Progenitor cell of endocrine pancreas (in vitro differentiated cells): ENCODE measurements around the gene KLHL1.

DNA sequence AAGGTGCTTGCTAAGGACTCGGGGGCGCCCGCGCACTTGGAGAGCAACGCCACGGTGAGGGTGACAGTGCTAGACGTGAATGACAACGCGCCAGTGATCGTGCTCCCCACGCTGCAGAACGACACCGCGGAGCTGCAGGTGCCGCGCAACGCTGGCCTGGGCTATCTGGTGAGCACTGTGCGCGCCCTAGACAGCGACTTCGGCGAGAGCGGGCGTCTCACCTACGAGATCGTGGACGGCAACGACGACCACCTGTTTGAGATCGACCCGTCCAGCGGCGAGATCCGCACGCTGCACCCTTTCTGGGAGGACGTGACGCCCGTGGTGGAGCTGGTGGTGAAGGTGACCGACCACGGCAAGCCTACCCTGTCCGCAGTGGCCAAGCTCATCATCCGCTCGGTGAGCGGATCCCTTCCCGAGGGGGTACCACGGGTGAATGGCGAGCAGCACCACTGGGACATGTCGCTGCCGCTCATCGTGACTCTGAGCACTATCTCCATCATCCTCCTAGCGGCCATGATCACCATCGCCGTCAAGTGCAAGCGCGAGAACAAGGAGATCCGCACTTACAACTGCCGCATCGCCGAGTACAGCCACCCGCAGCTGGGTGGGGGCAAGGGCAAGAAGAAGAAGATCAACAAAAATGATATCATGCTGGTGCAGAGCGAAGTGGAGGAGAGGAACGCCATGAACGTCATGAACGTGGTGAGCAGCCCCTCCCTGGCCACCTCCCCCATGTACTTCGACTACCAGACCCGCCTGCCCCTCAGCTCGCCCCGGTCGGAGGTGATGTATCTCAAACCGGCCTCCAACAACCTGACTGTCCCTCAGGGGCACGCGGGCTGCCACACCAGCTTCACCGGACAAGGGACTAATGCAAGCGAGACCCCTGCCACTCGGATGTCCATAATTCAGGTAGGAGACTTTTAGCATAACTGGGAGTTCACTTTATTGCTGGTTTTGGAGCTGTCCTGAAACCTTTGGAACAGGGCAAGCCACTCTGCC, 3.0 kb downstream of the PCDH17 start:
- PRO-cap = no peak

GRCh38 chr13:59497590-59498234, 666.0 kb downstream of the DIAPH3 start:
- PRO-cap = no peak

GRCh38 chr13:63731717-63732337, 14.7 kb upstream of the ENSG00000237378 start:
- PRO-cap = no peak

DNA sequence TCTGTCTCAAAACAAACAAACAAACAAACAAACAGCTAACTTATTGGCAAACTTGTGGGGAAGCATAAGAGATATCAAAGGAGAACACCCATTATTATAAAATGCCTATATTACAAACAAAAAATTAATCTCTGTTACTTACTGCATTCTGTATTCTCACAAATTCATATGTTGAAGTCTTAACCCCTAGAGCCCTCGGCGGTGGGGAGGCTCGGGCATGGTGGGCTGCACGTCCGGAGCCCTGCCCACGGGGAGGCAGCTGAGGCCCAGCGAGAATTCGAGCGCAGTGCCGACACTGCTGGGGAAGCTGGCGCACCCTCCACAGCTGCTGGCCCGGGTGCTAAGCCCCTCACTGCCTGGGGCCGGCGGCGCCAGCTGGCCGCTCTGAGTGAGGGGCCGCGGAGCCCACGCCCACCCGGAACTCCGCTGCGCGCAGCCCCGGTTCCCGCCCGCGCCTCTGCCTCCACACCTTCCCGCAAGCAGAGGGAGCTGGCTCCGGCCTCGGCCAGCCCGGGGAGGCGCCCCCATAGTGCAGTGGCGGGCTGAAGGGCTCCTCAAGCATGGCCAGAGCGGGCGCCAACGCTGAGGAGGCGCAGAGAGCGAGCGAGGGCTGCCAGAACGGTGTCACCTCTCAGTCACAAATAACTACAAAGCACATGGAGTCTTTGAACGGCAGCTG, 1316.8 kb upstream of the ENSG00000285566 start:
- PRO-cap = no peak

DNA sequence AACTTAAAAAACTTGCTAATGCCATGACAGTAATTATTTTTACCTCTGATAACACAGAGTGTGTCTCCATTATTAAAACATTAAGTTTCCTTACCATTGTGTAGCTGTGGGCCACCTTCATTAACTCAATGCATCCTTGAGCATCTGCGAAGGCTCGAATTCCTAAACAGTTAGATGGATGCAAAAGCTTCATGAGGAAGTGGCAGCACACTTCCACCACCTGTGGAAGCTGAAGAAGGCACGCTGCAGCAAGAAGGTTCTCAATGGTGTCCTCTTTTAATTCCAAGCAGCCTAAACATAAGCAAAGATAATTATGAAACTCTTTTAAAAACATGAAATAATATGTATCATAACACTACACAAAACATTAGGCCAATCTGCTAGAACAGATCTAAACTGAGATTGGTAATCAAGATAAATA, 168.3 kb downstream of the KLHL1 start:
- PRO-cap = no peak

DNA sequence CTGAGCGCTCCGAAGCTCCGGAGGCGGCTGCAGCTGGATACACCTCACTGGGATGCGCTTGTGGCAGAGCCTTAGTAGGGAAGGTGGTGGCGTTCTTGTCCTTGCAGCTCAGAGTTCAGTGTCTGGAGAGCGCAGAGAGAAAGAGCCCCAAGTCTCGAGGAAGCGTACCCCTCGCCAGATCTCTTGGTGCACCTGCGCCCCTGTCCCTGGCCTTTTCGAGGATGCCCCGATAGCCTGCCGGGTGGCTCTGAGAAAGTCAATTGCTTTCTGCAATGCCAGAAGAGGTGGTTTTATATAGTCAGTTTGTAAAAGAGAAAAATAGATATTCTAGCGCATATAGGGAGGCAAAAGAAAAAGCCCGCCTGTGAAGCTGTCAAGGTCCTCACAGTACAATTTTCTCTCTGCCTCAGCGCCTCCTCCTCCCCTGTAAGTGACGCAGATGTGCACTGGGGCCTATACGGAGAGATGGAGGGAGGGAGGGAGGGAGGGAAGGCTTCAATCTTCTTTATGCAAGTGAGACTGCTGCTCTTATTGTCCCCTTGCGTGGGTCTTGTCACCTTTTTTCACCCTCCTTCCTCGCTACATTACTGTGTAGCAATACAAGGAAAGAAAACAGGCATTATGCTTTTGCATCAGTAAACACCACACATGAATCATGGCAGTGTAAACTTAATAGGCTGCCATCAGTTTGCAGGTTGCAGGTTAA, at the start of gene KLHL1:
KLHL1 (minus strand) TSS at position 391 of the 706 bp plus-strand sequence.
- PRO-cap = no peak

DNA sequence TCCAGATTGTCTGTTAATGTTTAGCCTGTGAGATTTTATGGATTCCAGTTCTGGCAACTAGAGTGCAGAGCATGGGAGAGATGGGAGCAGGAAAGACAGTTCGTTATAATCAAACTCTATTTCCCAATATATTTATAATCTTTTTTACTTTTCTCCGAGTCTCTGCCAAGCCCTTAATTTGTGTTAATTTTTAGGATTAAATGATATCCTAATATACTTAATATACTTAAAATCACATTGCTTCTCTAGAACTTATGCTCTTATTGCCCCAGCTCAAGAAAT, 272.7 kb upstream of the KLHL1 start:
- PRO-cap = no peak

DNA sequence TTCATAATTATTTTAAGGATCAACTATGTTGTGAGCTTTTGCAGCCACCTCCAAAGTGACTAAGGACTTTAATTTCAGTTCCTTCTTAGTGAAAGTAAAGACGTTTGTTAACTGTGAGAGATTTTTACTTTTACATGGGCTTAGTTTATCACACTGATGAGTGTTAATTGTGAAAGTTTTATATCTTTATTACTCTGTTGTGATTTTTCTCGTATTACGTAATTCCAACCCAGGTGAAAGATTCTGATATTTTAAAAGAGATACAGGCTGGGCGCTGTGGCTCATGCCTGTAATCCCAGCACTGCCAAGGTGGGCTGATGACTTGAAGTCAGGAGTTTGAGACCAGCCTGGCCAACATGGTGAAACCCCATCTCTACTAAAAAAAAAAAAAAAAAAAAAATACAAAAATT, 2.8 kb downstream of the BORA start:
- PRO-cap = no peak

DNA sequence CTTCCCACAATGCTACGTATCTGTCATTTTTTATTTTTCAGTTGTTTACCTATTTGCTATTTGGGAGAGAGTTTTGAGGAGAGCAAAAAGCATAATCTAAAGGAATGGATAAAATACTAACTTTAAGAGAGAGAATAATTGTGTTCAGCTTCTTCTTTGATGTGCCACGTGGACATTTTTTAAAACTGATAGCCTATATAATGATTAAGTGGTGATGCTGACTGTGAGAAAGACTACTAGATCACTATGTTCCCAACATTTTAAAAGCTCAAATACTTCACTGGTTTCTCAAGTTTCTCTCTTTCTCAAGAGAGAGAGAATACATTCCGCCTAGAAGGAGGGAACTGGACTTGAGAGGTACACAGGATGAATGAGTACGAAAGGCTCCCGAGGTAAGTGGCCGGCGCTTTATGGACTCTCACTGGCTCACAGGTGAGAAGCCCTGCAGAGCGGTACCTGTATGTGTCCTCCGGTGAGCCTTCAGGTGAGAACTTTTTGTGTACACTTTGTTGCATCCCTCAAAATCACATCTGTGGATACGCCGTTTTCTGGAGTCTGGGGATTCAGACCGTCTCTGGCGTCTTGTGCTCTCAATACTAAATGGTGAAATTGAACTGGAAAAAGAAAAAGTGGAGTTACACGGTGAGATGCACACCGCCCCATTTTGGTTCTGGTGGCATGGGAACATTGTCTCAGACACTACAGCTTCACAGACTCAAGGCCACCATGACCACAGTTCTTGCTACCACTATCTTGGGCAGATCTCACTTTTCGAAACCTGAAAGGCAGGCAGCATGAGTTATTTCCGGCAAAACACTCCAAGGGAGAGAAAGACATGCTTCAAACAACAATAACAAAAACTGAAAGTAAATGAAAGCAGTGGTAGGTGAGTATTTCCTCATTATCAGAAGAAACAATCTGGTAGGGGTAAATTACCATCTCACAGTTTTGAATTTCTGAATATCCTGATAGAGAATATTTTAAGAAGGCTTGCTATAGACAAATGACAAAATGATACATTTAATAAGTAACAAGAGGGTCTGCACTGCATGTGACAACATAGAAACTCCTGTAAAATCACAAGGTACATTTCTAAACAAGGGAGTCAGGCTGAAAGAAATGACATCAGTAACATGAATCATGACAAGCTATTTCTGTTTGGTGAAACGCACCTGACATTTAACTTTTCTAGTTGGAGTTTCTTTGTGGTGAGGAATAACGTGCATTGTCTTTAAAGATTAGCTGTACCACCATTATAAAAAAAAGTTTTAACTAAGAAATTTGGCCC, 656.6 kb downstream of the KLF5 start:
- PRO-cap = no peak

- PRO-cap = no peak
Measured at GRCh38 chr13:73920474-73921168, 861.8 kb downstream of the KLF5 start.

DNA sequence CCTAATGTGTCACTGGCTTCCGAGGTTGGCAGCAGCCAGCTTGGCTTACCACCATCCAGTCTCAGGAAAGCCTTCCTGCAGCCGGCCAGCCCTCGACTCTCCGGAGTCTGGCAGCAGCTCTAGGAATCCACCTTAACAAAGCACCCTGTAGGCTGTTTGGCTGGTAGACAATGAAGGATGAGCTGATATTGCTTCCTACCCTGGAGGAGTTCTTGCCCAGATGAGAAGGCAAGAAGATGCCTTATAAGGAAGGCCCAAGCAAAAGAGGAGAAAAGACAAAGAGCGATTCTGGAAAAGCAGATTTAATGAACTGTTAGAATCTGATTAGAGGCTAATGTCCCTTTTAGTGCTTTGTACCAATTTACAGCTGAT, 887.2 kb downstream of the KLF5 start:
- PRO-cap = no peak

DNA sequence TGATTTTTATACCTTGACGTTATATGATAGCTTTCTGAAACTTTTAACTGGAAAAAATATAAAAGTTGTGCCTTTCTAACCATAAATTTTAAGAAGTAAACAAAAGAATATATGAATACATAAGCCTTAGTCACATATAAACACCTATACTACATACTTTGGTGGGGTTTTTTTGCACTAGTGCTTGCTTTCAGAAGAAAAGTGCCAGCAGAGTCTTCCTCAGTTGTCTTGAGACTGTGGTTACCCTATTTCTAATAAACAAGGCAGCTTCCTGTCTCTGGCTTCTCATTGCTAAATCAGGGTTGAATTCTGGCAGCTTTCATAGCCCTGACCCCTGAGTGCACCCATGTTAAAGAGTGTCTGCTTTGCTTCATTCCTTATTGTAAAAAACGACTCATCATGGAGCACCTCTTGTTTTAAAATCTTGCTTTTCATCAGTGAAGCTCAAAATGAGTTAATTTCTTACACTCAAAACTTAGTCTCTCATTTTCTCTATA, 1003.1 kb downstream of the KLF5 start:
- PRO-cap = no peak

DNA sequence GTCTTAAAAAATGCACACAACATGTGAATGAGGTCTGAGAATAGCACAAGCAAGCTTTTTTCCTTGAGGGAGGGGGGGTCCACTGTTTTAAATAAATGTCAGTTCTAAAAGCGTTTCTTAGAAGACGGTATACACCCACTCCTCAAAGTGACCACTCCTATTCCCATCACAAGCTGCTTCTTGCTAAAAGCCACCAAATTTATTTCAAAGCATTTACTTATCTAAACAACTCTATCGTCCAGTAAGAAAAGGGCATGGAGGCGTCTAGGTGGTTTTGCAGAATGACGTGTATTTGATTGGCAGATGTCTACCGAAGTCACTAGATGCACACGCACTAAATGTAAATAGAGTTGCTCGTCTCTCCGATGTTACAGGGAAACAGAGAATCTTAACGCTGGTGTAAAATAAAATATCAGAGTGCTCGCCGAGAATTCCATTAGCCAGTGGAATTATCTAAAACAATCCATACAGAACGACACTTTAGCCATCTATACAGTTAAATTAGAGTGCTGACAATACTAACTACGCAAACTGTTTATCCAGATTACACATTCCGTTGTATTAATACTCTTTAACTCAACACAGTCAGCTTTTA, 1073.4 kb downstream of the KLF5 start:
- PRO-cap = no peak

DNA sequence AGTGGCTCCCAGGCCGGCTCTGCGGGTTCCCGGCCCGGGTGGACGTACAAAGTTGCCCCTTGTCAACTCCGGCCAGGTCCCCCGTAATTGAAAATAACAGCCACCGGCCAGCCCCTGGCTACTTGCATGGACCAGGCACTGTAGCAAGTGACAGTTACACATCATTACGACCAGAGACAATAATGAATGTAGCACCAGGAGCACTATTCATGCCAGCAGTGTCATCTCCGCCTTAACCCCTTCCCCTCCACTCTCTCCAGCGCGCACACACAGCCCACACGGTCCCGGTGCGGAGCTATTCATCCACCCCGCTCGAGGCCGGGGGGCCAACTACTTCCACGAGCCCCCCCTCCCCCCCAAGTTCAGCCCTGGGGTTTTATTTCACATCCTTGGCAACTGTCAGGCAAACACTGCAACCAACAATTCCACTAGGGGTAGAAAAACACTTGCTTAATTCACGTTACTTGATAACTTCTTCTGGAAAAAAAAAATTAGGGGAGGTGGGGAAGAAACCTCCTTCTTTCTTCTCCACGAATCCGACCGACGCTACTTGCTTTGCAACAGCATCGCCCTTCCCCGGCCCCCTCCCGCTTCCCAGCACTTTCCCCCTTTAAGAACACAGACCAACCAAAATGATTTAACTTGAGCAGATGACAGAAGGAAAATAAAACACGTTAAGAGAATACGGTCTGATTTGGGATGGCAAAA, 1074.3 kb downstream of the KLF5 start:
- PRO-cap = no peak

- PRO-cap = bidirectional peak, plus-strand start at chr13:74134069, minus-strand start at chr13:74133924; bidirectional peak, plus-strand start at chr13:74134603, minus-strand start at chr13:74134431
Measured at GRCh38 chr13:74133681-74134669, 1075.2 kb downstream of the KLF5 start.

- PRO-cap = bidirectional peak, plus-strand start at chr13:74135100, minus-strand start at chr13:74134922; bidirectional peak, plus-strand start at chr13:74135652, minus-strand start at chr13:74135414
Measured at GRCh38 chr13:74134670-74135734, 1076.2 kb downstream of the KLF5 start.

DNA sequence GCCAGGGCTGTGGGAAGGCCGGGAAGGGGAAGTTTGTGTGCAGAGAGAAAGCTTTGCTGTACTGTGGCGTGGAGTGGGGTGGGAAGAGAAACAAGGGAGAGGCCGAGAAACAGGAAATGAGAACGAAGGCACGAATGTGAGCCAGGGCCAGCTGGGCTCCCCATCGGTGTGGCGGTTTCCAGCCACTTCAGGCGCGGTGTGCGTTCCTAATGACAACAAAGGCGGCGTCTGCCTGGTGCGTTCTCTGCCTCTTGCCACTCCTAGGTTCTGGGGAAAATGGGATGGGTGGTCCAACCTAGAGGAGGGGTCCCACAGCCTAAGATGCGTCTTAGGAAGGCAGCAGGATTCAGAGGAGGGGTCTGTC, 1076.9 kb downstream of the KLF5 start:
- PRO-cap = no peak

DNA sequence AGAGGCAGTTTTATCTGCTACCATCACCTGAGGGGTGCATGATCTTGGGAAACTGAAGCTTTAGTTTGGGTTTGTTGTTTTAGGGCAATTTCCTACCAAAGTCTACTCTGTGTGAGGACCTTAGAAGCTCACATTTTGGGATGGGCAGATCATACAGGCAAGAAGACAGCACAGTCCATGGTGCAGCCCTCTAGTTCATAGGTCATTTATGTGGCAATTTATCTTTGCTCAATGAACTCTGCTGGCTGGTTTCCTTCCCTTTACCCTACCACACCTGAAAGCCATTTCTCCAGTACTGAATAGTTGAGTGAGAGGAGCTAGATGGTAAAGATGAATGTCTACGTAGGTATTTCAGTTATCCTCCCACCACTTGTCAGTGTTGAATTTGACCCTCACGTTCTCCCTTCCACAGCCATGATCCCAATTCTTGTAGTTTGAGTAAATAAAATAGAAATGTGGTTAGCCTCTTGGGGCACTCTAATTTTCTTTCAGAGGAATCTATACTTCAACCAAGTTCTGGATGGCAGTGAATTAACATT, 1163.0 kb downstream of the KLF5 start:
- PRO-cap = no peak

DNA sequence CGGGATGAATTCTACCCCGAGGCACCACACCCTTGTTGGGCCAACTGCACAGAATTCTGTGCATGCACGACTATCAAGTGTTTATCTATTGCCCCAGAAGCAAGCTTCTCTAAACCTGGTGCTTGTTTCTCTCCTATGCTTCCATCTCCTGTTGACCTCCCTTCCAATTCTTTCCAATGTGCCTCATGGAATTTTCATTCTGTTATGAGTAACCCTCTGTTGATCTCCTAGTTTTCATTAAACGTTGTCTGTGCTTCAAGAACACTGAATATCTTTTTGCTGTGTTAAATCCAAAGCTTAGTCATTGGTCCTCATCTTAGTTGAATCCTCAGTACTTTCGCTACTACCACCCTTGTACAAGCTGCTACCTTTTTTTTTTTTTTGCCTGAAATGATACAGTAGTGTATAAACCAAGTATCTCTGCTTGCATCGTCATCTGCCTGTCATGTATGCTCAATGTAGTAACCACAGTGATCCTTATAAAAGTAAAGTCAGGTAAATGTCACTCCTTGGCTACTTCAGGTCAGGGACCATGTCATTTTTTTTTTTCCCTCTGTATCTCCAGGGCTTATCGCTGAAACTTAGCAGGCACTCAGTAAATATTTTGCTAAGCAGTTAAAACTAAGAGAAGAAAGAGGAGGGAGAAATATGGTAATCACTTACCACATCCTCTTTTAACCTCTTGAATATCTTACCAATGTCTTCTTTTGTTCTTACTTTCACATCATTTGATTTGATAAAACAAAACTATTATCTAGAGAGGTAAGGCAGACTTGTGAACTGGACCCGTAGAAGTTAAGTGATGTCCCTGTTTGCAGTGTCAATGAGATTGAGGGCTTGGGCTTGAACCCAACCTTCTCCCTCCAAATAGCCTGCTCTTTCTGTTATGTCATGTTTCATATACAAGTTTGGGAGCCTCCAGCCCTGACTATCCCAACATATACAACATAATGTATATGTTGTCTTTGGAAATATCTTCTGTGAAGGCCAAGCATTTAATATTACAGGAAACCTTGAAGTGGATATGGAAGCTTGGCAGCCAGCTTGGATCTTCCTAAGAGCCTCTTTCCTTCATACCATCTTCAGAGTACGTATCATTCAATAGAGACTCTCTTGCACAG, 1172.2 kb downstream of the KLF5 start:
- PRO-cap = no peak

GRCh38 chr13:75286708-75287148, 195.2 kb downstream of the TBC1D4 start:
- PRO-cap = no peak